OVCAR3 (cell line): Measurements from ENCODE around the genes TTC33 and HCN1.

GRCh38 chr5:40755317-40756501 is at the start of gene TTC33:
Gene TTC33, minus strand, starts transcription at chr5:40755961.
- RRBS = 6% methylated on average over 13 of the region's 86 CpGs

- RRBS = no CpG with 5 or more reads among the region's 3 CpGs
Measured at GRCh38 chr5:41312507-41313344, 99.4 kb upstream of the C6 start.

DNA sequence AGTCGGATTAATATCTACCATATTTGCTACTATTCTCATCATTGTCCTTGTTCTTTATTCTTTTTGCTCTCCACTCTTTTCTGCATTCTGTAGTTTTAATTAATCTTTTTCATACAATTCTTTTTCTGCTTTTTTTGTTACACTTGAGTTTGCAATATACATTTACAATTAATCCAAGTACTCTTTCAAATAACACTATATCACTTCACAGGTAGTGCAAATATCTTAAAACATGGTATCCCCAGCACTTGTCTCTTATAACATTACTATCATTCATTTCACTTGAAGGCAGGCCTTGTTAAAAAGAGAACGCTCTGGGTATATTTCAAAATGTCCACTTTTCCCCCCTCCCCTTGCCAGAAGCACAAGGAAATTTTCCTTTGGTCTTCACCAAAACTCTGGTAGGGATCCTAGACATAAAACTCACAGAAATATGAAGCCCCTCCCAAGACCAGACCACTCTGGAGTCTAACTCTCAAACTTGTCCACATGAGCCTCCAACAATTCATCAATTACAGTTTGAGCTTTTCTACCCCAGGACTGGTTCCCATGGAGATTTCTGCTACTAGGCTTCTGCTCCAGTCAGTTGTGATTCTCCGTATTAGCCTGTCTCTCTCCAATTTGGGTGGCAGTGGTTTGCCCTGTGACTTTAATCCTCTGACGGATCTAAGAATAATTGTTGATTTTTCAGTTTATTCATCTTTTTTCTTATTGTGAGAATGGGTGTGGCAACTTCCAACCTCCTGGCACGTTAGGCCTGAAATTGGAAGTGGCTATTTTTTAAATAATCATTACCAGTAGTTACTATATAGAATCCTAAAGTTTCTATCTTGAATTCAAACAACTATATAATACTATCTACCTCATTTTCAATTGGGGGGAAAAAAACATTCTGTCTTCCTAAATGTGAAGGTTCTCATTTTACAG is 47.0 kb downstream of the OXCT1 start:
- RRBS = no CpG with 5 or more reads among the region's 5 CpGs

GRCh38 chr5:42516667-42517241 is 93.5 kb downstream of the GHR start:
- RRBS = no CpG with 5 or more reads among the region's 2 CpGs

DNA sequence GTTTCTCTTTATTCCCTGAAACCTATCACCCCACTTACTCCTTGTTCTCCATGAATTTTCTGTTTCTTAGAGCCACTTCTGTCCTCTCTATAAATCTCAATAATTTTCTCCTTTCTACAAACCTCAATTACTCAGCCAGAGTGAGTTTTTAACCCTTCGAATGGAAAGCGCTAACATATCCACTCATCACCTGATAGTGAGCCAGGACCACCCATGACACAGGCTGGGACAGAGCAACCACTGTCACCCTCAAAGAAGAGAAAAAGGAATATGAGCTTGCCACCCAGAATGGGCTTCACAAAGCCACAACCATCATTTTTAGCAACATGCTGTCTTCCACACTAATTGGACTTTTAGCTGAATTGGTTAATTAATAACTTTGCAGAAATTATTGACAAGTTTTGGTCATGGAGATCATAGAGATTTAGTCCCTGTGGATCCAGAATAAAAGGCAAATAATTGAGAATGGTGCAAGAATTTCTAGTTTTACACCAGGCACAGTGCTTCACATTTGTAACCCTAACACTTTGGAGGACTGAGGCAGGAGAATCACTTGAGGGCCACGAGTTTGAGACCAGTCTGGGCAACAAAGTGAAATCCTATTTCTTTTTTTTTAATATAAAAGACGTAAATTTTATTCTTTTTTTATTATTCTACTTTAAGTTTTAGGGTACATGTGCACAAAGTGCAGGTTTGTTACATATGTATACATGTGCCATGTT is 32.1 kb upstream of the SELENOP start:
- RRBS = no CpG with 5 or more reads among the region's 4 CpGs

DNA sequence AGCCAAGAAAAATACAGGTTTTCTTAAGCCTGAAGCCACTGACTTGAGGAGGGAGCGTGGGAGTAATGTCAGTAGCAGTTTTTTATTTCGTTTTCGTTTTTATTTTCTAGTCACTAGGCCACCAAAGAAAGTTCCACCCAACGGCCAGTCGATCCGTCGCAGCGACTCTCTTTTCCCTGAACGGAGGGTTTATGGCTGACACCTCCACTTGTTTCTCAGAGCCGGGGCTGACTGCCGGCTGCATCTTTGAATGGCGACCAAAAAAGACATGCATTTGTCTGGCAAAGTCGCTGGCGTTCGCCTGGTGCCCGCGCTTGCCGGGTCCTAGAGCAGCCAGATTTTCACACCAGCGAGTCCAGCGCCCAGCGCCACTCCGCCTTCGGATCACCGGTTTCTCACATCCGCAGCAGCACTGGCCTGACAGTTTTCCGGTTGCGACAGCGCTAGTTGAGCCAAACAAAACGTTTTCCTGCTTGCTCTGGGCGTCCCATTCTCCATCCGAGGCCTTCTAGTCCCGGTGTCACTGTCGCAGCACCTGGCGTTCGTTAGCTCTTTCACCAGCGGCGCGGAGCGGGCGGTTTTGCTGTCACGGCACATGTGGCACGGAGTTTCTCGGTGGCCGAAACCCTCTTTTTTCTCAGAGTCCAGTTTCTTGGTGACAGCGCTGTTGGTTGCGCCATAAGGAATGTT is 48.2 kb downstream of the ANXA2R start:
- RRBS = 8% methylated on average over 22 of the region's 46 CpGs

GRCh38 chr5:43014724-43015414 is 25.2 kb downstream of the ANXA2R start:
- RRBS = no CpG with 5 or more reads among the region's 4 CpGs

DNA sequence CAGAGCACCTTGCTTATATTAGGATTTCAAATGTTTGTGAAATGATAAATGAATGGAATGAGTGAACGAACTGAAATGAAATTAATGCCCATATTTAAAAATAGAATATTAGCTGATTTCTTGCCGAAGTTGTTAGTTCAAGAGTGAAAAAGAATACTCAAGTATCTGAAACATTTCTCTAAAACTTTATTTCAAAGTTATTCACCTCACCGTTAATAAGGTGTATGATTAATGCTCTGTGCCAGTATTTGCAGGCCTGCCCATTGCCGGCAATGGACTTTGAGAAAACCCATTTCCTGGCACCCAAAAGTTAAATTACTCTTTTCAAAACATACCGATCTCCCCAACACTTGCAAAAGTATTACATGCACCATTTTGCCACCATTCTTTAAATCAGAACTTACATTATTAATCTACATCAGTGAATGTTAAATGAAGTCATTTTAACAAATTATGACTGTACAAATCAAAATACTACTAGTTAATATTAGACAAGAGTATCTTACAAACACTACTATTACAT is 23.9 kb downstream of the HMGCS1 start:
- RRBS = no CpG with 5 or more reads among the region's 5 CpGs

- RRBS = no CpG with 5 or more reads among the region's 3 CpGs
Measured at GRCh38 chr5:44942391-44942915, 133.7 kb downstream of the MRPS30 start.

DNA sequence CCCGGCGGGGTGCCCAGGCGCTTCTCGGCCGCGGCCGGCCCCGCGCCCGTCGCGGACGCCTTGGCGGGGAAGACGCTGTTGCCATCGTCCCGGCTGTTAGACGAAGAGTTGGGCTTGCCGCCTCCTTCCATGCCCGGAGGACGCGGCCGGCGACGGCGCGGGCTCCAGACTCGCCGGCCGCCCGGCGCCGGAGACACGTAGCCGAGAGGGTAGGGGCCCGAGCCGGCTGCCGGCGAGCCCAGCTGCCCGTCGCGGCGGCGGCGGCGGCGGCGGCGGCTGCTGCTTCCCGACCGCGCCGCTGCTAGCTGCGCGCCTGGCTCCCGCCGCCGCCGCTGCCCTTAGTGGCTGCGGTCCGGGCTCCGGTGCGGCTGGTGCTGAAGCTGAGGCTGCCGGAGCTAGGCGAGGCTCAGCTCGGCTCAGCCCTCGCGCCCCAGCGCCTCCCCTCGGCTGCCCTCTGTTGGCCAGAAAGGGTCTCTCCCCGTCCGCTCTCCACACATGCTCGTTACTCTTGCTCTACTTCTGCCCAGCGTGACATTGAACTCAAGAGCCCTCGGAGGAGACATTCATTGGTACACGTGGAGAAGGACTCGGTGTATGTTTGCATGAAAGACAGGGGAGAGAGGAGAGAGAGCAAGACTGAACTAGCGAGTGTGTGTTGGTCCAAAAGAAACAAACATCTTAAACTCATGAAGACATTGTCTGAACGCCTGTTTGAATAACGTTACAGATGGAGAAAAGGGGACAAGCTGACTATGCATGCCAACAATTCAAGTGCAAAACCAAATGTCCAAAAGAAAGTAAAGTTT is at the start of gene HCN1:
Gene HCN1 (minus strand): TSS at position 418 of the 806 bp plus-strand sequence.
- RRBS = 3% methylated on average over 22 of the region's 80 CpGs

DNA sequence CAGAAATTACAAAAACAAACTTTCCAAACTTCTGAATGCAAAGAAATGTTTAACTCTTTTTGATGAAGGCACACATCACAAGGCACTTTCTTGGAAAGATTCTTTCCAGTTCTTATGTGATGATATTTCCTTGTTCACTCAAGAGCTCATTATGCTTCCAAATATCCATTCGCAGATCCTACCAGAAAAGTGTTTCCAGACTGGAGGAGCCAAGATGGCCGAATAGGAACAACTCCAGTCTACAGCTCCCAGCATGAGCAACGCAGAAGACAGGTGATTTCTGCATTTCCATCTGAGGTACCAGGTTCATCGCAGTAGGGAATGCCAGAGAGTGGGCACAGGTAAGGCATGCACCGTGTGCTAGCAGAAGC is 497.0 kb upstream of the HCN1 start:
- RRBS = no CpG with 5 or more reads among the region's 5 CpGs

GRCh38 chr5:50553436-50554205 is 112.5 kb upstream of the EMB start:
- RRBS = no CpG with 5 or more reads among the region's 5 CpGs

GRCh38 chr5:50667131-50667701 is 779 bp downstream of the PARP8 start:
- RRBS = 8% methylated on average over 10 of the region's 45 CpGs

DNA sequence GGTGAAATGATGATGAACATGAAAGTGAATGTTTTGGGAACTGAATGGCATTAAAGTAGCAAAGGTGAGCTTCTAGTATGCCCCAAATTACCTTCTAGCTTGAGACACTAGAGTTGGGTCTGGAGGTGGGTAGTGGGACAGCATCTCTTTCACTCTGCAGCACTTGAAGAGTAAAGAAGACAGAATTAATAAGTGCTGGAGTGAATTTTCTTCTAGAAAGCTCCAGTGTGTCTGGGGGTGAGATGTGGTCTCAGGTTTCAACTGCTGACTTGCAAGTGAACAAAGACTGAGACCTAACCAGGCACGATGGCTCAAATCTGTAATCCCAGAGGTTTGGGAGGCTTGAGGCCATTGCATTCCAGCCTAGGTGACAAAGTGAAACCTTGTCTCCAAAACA is 76.9 kb downstream of the PARP8 start:
- RRBS = no CpG with 5 or more reads among the region's 1 CpG

DNA sequence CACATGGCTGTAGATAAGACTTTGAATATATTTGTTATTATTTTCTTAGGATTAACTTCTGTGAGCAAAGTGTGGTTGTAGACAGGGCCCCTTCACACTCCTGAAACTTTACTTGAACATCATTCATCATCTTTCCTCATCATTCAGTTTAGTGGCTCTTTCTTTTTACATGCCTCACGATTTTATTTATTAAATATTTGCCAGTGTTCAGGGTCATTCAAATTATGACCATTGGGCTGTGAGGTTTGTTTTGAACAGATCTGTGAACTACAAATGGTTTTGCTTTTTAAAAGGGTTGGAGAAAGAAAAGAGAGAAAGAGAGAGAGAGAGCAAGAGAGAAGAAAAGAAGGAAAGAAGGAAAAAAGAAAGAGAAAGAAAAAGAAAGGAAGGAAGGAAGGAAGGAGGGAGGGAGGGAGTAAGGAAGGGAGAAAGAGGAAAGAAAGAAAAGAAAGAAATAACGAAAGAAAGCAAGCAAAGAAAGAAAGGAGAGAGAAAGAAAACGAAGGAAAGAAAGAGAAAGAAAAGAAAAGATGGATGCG is 103.9 kb downstream of the PARP8 start:
- RRBS = no CpG with 5 or more reads among the region's 4 CpGs

- RRBS = no CpG with 5 or more reads among the region's 14 CpGs
Measured at GRCh38 chr5:50794666-50795398, 128.4 kb downstream of the PARP8 start.

DNA sequence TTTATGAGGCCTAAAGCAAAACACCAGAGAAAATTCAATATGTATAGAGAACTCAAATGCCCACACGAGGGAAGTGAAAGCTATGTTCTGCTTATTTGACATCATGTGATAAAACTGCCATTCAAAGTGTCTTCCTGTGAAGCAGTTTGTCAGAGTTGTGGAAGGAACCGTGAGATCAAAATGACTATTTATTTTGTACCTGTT is 190.3 kb downstream of the PARP8 start:
- RRBS = no CpG with 5 or more reads among the region's 2 CpGs

DNA sequence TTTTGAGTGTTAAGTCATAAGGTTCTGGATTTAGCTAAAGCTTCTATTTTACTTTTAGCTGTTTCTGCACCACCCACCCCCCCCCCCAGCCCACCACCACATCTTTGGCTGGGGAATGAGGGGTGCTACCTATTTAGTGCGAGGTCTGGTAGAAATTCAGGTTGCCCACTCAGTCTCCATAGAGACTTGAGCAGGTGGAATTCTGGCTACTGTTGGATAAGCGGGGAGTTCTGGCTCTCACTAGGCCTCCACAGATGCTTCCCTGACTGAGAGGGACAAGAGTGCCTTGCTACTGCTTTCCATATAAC is 194.2 kb downstream of the PARP8 start:
- RRBS = no CpG with 5 or more reads among the region's 2 CpGs

- RRBS = no CpG with 5 or more reads among the region's 23 CpGs
Measured at GRCh38 chr5:50967403-50968134, 301.1 kb downstream of the PARP8 start.